Epithelial cell of alveolus of lung (primary cell): ENCODE results near the genes SCGB1C1 and CD151.

- RAMPAGE, long total RNA, result no peak
- RRBS, result no CpG with 5 or more reads among the region's 12 CpGs
Observed at GRCh38 chr11:192674-193163, at the start of gene SCGB1C1. SCGB1C1 (plus strand) TSS chr11:193078.

- RAMPAGE, long total RNA, result no peak
- RRBS, result no CpG with 5 or more reads among the region's 9 CpGs
Observed at GRCh38 chr11:203165-204381, 3.6 kb downstream of the BET1L start.

- RAMPAGE, long total RNA, result no peak
- RRBS, result 1% methylated on average over 7 of the region's 47 CpGs
Observed at GRCh38 chr11:207801-208560, 473 bp downstream of the RIC8A start.

DNA sequence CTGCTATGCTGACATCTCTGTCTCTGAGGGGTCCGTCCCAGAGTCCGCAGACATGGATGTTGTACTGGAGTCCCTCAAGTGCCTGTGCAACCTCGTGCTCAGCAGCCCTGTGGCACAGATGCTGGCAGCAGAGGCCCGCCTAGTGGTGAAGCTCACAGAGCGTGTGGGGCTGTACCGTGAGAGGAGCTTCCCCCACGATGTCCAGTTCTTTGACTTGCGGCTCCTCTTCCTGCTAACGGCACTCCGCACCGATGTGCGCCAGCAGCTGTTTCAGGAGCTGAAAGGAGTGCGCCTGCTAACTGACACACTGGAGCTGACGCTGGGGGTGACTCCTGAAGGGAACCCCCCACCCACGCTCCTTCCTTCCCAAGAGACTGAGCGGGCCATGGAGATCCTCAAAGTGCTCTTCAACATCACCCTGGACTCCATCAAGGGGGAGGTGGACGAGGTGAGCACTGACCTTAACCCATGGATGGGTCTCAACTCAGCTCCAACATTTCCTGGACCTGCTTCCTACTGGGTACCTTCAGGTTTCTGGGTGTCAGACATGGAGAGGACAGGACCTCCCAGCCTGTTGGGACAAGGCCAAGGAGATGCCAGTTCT lies 2.1 kb downstream of the RIC8A start:
- RAMPAGE, long total RNA, result no peak
- RRBS, result no CpG with 5 or more reads among the region's 17 CpGs

DNA sequence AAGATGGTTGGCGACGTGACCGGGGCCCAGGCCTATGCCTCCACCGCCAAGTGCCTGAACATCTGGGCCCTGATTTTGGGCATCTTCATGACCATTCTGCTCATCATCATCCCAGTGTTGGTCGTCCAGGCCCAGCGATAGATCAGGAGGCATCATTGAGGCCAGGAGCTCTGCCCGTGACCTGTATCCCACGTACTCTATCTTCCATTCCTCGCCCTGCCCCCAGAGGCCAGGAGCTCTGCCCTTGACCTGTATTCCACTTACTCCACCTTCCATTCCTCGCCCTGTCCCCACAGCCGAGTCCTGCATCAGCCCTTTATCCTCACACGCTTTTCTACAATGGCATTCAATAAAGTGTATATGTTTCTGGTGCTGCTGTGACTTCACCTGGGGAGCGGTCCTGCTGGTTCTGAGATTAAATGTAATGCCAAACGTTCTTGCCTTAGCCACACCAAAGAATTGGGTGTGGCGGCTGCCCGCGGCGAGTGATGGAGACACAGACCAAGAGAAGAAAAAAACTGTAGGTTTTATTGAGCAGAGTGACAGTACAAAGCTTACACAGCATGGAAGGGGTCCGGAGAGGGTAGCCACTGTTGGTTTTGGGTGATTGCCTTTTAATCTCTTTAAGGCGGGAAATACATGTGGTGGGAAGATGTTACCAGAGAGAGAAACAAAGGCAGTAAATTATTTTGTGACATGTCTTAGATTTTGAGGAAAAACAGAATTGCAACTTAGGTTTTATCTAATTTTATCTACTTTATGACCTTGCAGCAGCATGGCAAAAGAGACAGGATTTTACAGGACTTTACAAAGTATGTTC lies 1.6 kb downstream of the IFITM2 start:
- RAMPAGE, long total RNA, result no peak
- RRBS, result no CpG with 5 or more reads among the region's 20 CpGs

DNA sequence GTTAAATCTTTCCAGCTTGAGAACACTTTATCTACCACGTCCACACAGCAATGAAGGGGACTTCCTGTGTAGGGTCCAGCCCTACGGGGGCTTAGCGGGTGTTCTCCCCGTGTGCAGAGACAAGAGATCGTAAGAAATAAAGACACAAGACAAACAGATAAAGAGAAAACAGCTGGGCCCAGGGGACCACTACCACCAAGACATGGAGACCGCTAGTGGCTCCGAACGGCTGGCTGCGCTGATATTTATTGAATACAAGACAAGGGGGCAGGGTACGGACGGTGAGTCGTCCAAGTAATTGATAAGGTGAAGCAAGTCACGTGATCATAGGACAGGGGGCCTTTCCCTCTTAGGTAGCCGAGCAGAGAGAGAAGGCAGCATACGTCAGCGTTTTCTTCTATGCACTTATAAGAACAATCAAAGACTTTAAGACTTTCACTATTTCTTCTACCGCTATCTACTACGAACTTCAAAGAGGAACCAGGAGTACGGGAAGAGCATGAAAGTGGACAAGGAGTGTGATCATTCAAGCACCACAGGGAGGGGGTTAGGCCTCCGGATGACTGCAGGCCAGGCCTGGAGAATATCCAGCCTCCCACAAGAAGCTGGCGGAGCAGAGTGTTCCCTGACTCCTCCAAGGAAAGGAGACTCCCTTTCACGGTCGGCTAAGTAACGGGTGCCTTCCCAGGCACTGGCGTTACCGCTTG lies 4.2 kb upstream of the IFITM3 start:
- RAMPAGE, long total RNA, result no peak
- RRBS, result no CpG with 5 or more reads among the region's 26 CpGs

GRCh38 chr11:507320-507700 lies 268 bp upstream of the RNH1 start:
- RAMPAGE, long total RNA, result no peak
- RRBS, result under 1% methylated on average over 20 of the region's 44 CpGs

DNA sequence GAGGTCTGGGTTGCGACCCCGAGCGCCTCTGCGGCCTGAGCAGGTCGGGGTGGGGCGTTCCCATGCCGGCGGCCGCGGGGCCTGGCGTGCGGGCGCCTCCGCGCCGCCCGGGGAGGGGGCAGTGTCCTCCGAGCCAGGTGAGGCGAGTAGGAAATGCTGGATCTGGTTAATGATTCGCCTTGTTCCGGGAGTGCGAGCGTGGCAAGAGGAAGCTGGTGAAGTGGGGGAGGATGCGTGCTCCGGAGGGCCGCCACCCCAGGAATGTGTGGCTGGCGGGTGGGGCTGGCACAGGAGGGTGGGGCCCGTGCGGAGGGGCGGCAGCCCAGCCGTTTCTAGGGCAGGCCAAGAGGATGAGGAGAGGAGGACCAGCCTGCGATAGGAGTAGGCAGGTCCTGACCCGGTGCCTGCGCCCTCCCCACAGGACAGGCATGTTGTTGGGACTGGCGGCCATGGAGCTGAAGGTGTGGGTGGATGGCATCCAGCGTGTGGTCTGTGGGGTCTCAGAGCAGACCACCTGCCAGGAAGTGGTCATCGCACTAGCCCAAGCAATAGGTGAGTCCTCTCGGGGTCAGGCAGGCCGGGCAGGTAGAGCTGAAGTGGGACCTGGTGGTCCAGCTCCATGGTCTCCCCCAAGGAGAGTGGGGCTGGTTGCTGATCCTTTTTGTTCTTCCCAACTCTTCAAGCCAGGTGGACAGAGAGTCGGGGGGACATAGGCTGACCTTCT lies 733 bp downstream of the RASSF7 start:
- RAMPAGE, long total RNA, result no peak
- RRBS, result 2% methylated on average over 20 of the region's 40 CpGs

DNA sequence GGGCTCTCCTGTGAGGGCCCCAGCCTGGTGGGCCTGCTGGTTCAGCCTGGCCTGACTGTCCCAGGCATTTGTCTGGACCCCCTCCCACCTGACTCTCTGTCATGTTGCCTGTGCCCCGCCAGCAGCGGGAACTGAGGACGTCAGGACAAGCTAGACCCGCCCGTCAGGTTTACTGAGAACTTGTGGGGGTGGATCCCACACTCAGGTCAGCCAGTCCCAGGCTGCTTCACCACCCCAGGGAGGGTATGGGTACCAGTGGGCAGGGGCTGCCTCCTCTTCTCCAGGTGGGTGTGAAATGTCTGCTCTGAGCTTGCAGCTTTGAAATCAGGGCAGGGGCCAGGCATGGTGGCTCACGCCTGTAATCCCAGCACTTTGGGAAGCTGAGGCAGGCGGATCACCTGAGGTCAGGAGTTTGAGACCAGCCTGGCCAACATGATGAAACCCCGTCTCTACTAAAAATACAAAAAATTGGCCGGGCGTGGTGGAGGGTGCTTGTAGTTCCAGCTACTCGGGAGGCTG lies 3.5 kb downstream of the RASSF7 start:
- RAMPAGE, long total RNA, result no peak
- RRBS, result no CpG with 5 or more reads among the region's 11 CpGs

DNA sequence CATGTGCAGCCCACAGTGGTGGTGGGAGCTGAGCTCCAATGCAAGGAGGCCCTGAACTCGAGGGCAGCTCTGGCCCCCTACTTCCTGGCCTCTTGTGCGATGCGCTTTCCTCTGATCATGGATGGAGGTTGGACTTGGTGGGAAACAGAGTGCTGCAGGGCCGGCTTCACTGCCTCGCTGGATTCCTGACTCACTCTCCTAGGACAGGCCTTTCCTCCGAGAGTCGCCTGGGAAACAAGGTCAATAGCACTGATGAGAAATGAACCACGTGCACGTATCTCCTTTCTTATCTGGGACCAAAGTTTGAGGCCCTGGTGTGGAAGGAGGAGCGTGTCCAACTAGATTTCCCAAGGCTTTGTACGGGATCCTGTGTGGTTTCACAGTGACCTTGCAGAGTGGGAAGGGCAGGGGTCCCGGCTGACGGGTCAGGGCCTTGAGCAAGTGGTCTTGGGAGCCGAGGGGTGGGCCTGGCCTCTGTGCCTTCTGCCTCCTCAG lies 3.8 kb downstream of the PHRF1 start:
- RAMPAGE, long total RNA, result no peak
- RRBS, result no CpG with 5 or more reads among the region's 14 CpGs

- RAMPAGE, long total RNA, result no peak
- RRBS, result no CpG with 5 or more reads among the region's 9 CpGs
Observed at GRCh38 chr11:584327-584706, 8.0 kb downstream of the PHRF1 start.

DNA sequence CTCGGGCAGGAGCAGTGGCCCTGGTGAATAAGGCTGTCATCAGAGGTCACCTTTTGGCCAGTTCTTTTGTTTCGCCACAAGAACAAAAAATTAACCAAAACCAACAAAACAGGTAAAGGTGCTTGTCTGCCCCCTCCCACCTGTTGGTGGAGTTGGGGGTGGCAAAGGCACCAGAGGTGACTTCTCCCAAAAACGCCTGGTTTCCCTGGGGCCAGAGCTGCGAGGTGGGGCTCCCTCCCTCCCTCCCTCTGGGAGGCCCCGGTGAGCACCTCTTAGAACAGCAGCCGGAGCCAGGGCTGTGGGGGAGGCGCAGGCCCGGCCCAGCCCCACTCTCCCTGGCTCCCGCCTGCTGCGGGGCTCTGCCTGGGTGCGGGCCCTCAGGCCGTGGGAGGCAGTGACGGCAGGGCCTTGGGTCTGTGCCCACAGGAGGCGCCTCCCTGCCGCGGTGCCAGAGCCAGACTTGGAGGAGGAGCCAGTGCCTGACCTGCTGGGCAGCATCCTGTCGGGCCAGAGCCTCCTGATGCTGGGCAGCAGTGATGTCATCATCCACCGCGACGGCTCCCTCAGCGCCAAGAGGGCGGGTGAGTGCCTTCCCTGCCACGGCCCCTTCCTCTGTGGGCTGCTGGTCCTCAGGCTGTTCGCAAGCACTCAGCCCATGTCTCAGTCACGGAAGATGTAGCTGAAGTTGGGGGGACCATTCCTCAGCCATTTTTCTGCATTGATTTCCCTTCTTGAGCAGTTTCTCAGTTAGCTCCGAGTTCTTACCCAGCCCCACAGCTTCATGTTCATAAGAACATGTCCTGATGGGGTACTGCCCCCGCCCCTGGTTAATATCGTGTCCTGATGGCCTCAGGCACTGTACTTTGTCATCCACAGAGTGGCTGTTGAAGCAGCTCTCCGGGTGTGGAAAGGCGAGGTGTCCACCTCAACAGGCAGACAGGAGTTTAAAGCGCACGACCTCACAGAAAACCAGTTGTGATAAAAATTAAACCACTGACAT lies 9.4 kb downstream of the IRF7 start:
- RAMPAGE, long total RNA, result no peak
- RRBS, result no CpG with 5 or more reads among the region's 32 CpGs

GRCh38 chr11:638940-639584 lies 2.0 kb downstream of the DRD4 start:
- RAMPAGE, long total RNA, result no peak
- RRBS, result 4% methylated on average over 4 of the region's 43 CpGs

DNA sequence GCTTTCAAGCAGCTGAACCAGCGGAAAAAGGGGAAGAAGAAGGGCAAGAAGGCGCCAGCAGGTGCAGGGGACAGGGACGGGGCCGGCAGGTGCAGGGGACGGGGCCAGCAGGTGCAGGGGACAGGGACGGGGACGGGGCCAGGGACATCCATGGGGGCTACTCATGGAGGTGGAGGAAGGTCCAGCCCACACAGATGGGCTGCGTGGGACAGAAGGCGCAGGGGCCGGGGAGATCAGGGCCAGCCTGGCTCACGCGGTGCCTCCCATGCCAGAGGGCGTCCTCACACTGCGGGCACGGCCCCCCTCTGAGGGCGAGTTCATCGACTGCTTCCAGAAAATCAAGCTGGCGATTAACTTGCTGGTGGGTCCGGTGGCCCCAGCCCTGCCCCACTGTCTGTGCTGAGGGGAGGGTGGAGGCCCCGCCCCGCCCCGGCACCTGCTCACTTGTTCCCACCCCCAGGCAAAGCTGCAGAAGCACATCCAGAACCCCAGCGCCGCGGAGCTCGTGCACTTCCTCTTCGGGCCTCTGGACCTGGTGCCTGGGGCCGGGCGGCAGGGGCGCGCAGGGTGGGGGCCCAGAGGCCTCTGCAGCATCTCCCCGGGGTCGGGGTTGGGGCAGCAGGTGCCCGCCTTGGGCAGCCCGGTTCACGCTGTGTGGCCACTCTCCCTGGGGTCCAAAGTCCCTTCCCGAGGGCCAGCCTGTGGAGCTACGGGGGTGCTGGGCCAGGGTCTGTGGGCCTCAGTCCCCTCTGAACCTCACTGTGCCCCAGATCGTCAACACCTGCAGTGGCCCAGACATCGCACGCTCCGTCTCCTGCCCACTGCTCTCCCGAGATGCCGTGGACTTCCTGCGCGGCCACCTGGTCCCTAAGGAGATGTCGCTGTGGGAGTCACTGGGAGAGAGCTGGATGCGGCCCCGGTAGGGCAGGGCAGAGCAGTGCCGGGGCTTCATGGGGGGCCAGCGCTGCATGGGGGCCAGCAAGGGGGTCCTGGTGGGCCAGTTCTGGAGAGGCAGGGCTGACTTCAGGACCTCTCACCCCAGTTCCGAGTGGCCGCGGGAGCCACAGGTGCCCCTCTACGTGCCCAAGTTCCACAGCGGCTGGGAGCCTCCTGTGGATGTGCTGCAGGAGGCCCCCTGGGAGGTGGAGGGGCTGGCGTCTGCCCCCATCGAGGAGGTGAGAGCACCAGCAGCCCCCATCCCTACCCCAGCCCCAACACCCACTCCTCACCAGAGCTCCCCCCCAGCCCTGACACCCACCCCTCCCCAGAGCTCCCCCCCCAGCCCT lies 16.0 kb downstream of the EPS8L2 start:
- RAMPAGE, long total RNA, result no peak
- RRBS, result 32% methylated on average over 12 of the region's 58 CpGs

GRCh38 chr11:813153-814142 lies 3.7 kb downstream of the RPLP2 start:
- RAMPAGE, long total RNA, result no peak
- RRBS, result no CpG with 5 or more reads among the region's 11 CpGs

DNA sequence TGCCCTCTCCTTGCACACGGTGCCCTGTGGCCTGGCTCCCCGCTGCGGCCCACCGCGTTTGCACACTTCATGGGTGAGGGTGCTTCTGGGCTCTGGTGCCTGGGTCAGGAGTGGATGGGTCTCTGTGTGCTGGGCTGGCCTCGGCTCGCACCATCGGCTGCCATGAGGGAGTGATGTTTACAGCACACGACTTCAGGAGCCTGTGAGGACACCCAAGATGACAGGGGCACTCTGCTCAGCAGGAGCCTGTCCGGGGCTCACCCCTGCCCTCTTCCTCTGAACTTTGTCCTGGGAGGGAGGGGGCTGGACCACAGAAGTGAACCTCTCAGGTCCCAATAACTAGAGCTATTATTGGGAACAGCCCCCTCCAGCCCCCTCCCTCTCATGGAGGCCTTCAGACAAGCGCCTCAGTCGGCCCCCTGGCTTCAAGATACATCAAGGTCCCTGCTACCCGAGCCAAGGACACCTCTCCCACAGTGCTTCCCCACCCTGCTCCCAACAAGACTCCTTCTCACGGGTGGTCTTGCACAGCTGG lies 1.8 kb downstream of the PNPLA2 start:
- RAMPAGE, long total RNA, result no peak
- RRBS, result no CpG with 5 or more reads among the region's 14 CpGs

DNA sequence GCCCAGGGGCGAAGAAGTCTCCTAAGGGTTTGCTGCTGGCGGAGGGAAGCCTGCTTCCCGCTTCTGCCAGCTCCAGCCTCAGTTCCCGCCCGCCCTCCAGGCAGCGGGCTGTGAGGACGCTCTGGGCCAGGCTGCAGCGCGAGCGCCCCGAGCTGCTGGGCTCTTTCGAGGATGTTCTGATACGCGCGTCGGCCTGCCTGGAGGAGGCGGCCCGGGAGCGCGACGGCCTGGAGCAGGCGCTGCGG lies 2.1 kb downstream of the CRACR2B start:
- RAMPAGE, long total RNA, result no peak
- RRBS, result 2% methylated on average over 6 of the region's 23 CpGs

GRCh38 chr11:832410-833307 lies at the start of gene CD151:
CD151 (plus strand) TSS chr11:832952.
- RAMPAGE, long total RNA, result start-site peak on the plus strand at chr11:832952-833014, 302 and 1,355 reads in 2 replicates
- RRBS, result 2% methylated on average over 47 of the region's 92 CpGs

- RAMPAGE, long total RNA, result no peak
- RRBS, result no CpG with 5 or more reads among the region's 7 CpGs
Observed at GRCh38 chr11:839571-840195, 2.6 kb downstream of the POLR2L start.

DNA sequence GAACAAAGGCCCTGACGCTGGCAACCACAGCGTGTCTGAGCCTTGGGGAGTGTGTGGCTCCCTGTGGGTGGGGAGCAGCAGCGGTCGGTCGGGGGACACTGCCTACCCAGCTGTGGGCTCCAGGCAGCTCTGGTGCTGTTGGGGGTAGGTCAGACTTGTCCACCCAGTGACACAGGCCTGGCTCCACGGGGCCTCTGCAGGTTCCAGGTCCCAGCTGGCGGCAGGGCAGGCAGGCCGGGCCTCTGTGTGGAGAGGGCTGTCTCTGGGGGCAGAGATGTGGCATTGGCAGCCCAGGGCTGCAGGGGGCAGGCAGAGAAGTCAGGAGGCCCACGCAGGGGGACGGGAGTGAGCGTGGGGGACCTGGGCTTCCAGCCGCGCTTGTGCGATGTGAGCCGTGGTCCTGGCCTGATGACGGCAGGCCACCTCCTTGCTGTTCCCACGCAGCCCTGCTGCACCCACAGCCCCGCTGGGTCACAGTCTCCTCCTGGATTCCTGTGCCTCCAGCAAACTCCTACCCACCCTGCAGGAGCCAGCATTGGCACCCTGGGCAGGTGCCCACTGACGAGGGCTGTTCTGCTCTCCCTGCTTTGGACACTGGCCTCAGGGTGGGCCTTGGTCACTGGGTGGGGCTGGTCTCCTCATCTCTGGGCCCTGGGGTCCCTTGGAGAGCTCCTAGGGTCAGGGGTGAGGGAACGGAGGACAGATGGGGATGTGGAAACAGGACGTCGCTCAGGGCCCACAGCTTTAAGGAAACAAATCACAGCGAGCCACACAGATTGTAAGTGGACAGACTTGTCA lies 12.5 kb downstream of the TSPAN4 start:
- RAMPAGE, long total RNA, result no peak
- RRBS, result 43% methylated on average over 2 of the region's 23 CpGs